Vagina (tissue), 1 donor: ENCODE measurements around the genes SPIN1 and GADD45G.

GRCh38 chr9:86948292-86949119, 1.2 kb upstream of the GAS1 start:
- PRO-cap: bidirectional peak, plus-strand start at chr9:86948750, minus-strand start at chr9:86948576
- RAMPAGE, long total RNA: start-site peak on the plus strand at chr9:86948680-86948725, 16 reads

DNA sequence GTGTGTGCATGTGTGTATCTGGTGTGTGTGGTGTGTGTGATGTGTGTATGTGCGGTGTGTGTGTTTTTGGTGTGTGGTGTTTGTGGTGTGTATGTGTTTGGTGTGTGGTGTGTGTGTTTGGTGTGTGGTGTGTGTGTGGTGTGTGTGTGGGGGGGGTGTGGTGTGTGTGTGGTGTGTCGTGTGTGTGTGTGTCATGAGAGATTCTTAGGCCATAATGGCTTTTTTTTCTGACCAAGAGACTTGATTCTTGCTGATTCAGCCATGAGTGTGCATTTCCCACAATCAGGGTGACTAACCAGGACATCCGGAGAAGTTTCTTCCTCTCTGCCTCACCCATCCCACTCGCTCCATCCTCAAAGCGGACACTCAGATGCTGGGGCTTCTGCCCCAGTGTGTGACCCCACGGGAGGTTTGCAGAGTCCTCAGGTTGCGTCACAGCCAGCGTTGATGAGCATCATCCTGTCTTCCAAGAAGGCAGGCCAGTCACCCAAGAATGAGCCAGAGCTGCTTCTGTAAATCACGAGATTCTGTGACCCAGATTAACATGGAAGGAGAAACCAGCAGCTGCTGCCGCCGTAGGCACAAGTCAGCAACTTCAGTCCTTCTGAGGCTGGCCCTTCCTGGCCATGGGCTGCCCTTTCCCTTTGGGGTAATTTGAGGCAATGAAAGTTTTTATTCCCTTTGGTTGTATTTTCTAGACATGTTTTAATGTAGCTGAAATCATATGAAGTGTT, 12.5 kb upstream of the CTSL start:
- PRO-cap: bidirectional peak, plus-strand start at position 537 of the sequence, minus-strand start at position 366 of the sequence
- RAMPAGE, long total RNA: no peak

DNA sequence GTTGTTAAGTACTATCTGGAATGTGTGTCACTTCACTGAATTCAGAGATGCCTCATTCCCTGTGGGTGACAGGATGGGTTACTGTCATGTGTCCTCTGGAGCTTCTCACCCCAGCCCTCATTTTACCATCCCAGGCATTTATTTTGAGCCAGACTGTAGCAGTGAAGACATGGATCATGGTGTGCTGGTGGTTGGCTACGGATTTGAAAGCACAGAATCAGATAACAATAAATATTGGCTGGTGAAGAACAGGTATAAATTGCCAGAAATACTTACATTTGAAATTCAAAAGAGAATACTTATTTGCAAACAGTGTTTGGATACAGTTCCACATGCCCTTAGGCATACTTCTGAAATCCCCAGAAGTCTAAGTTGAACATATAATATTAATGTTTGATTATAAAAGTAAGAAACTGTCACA, 4.3 kb downstream of the CTSL start:
- PRO-cap: no peak
- RAMPAGE, long total RNA: no peak

DNA sequence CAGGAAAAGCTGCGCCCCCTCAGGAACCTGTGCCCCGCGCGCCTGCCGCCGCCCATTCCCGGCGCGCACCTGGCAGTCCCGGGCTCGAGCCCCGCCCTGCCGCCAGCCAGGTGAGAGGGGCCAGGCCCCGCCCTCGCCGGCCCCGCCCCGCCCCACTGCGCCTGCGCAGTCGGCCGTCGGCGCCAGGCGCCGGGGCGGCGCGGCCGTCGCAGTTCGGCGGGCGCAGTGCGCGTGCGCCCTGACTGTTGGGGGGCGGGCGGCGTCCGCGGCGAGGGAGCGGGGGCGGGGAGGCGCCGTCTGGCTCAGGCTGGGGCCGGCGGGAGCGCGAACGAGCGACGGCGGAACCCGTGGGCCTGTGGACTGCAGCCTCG, at the start of gene SPIN1:
SPIN1 (plus strand) TSS at position 288 of the 371 bp plus-strand sequence.
- PRO-cap: bidirectional peak, plus-strand start at position 276 of the sequence, minus-strand start at position 135 of the sequence
- RAMPAGE, long total RNA: start-site peak on the plus strand centred at position 298 of the sequence, 67 bp wide, 583 reads

DNA sequence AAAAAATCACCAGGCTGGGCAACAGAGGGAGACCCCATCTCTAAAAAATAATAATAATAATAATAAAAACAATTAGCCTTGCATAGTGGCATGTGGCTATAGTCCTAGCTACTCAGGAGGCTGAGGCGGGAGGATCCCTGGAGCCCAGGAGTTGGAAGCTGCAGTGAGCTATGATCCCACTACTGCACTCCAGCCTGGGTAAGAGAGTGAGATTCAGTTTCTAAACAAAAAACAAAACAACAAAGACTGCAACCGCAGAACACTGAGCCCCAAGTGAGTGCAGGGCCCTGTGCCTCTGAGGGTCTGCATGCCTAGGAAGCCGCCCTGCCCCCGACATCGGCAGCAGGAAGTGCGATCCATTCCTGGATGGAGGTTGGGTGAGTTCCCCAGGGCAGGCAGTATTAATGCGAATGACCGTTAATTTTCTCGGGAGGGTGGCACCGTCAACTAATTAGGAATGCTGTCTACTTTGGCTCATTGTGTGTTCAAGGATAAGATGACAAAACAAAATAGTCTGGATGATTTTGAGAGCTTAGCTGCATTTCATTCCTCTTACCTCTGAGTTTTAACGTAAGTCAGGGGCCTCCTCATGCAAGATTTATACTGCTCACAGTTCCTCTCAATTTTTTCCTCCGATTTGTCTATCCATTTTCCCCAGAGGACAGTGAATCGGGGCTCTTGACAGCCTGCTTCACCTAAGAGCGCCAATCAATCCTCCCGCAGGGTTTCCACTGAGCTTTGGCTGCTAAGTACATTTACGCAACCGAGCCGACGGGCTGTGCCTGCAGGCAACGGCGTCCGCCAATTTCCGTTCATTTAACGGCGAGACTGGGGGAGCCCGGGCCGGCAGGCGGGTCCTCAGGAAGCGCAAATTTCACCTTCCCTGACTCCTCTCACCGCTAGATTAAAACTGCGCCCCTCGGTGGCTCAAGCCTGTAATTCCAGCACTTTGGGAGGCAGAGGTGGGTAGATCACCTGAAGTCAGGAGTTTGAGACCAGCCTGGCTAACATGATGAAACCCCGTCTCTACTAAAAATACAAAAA, 3.0 kb upstream of the NXNL2 start:
- PRO-cap: bidirectional peak, plus-strand start at position 815 of the sequence, minus-strand start at position 733 of the sequence
- RAMPAGE, long total RNA: no peak

- PRO-cap: no peak
- RAMPAGE, long total RNA: no peak
Observed at GRCh38 chr9:88651826-88652789, 117.1 kb downstream of the NXNL2 start.

DNA sequence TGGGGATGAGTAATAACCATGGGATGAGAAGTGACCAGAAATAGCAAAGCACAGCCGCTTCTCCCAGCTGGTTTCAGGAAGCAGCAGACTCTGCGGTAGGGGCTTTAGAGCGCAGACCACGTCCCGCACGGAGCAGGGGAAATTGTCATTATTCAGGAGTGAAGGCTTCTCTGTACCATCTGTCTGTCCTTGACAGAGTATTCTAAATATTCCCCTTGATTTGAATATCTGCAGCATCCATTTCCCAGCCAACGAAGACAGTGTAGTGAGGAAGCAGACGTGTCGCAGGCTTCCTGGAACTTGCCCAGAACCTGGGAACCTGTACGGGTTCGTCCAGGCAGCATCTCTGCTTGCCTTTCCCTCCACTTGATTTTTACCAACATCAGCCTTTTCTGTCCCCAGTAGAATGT, 159.7 kb downstream of the NXNL2 start:
- PRO-cap: unidirectional peak, plus-strand start at position 86 of the sequence
- RAMPAGE, long total RNA: no peak

DNA sequence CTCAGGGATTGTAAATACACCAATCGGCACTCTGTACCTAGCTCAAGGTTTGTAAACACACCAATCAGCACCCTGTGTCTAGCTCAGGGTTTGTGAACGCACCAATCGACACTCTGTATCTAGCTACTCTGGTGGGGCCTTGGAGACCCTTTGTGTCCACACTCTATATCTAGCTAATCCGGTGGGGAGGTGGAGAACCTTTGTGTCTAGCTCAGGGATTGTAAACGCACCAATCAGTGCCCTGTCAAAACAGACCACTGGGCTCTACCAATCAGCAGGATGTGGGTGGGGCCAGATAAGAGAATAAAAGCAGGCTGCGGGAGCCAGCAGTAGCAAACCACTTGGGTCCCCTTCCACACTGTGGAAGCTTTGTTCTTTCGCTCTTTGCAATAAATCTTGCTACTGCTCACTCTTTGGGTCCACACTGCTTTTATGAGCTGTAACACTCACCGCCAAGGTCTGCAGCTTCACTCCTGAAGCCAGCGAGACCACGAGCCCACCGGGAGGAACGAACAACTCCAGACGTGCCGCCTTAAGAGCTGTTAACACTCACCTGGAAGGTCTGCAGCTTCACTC, 28.0 kb upstream of the CKS2 start:
- PRO-cap: no peak
- RAMPAGE, long total RNA: no peak

DNA sequence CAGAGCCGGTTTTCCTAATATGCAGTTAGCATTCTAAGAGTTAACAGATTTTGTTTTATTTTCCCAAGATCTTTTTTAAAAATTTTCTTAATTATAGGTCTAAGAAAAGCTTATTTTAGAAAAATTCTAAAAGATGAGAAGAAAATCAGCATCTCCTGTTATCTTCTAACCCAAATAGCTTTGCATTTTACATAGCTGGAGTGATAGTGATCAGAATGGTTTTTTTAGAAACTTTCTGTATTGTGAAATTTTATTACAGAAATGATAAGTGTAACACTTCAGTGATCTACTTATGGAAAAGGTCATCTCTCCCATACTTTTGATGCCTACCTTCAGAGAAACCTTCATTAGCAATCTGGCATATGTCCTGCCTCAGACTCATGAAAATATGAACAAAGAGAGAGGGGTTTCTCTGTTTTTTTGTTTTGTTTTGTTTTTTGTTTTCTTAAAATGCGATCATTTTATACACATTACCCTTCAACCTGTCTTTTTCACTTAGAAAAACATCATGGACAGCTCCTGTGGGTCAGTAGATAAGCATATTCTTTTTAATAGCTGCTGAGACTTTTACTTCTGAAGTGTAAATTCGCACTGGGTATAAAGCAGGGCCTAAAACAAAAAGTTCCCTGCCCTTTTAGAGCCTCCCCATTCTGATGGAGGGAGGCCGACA, 18.9 kb downstream of the SECISBP2 start:
- PRO-cap: no peak
- RAMPAGE, long total RNA: start-site peak on the plus strand centred at position 555 of the sequence, 204 bp wide, 27 reads

DNA sequence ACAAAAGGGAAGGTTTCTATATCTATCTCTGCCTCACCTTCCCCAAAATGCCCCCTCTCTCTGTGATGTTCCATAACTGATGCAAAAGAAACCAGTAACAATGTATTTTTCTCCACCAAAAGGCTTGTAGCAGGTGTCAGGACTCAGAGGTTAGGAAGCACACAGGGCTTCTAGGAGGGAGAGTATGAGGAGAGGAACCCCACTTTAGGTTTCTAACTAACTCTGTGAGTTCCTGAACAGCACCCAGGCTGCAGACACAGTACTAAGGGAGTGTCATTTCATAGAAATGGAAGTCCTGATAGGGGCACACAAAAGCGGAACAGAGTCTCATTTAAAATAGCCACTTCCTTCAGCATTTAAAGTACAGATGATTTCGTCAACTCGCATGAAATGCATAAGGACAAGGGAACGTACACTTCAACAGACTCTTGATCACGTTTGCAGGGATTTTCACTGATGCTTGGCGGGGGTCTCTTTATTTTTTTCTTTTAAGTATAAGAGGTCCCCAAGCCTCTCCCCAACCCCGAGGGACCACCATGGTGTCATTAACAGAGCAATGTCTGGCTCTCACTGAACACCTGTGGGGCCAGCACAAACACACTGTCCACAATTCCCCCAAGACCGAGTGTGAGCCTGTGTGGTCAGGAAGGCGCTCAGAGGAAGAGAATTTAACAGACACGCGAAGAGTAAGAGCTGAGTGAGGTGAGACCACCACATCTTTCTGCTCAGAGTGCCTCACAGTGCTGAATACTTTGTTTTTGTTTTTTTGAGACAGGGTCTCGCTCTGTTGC, 82.2 kb downstream of the SECISBP2 start:
- PRO-cap: unidirectional peak, plus-strand start at position 388 of the sequence
- RAMPAGE, long total RNA: no peak

GRCh38 chr9:89418493-89419346, 79.2 kb downstream of the SEMA4D start:
- PRO-cap: no peak
- RAMPAGE, long total RNA: no peak

DNA sequence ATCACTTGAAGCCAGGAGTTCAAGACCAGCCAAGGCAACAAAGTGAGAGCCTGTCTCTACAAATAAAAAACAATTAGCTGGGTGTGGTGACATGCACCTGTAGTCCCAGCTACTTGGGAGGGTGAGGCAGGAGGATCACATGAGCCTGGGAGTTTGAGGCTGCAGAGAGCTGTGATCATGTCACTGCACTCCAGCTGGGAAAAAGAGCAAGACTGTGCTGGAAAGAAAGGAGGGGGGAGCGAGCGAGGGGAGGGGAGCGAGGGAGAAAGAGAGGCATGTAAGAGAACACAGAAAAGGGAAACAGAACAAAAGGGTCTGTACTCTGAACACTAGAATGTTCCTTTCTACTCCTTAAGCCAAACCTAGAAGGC, 35.2 kb downstream of the SEMA4D start:
- PRO-cap: no peak
- RAMPAGE, long total RNA: no peak

GRCh38 chr9:89507566-89508033, 9.7 kb upstream of the SEMA4D start:
- PRO-cap: no peak
- RAMPAGE, long total RNA: no peak

DNA sequence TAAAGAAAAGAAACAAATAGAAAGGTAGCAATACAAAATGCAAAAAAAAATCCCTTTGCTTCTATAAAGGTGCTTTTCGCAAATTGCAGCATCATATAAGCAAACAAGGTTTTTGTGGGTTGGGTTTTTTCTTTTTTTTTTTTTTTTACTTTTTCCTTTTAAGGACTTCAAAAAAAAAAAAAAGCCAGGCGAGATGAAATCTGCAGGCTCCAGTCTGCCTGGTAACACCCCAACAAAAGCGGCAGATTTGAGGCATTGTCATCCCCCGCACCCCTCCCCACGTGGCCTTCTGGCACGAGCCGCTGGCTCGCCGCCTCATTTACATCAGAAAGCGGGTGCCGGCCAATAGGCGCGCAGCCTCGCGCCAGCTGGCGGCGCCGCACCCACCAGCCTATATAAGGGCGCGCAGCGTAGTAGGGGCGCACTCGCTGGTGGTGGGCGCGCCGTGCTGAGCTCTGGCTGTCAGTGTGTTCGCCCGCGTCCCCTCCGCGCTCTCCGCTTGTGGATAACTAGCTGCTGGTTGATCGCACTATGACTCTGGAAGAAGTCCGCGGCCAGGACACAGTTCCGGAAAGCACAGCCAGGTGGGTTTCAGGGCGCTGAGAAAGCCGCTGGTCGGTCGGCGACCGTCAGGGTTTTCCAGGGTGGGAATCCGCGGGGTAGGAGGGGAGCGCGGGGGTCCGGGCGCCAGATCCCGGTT, at the start of gene GADD45G:
GADD45G (plus strand) TSS at position 422 of the 700 bp plus-strand sequence.
- PRO-cap: unidirectional peak, plus-strand start at position 422 of the sequence
- RAMPAGE, long total RNA: start-site peak on the plus strand centred at position 420 of the sequence, 6 bp wide, 59 reads

DNA sequence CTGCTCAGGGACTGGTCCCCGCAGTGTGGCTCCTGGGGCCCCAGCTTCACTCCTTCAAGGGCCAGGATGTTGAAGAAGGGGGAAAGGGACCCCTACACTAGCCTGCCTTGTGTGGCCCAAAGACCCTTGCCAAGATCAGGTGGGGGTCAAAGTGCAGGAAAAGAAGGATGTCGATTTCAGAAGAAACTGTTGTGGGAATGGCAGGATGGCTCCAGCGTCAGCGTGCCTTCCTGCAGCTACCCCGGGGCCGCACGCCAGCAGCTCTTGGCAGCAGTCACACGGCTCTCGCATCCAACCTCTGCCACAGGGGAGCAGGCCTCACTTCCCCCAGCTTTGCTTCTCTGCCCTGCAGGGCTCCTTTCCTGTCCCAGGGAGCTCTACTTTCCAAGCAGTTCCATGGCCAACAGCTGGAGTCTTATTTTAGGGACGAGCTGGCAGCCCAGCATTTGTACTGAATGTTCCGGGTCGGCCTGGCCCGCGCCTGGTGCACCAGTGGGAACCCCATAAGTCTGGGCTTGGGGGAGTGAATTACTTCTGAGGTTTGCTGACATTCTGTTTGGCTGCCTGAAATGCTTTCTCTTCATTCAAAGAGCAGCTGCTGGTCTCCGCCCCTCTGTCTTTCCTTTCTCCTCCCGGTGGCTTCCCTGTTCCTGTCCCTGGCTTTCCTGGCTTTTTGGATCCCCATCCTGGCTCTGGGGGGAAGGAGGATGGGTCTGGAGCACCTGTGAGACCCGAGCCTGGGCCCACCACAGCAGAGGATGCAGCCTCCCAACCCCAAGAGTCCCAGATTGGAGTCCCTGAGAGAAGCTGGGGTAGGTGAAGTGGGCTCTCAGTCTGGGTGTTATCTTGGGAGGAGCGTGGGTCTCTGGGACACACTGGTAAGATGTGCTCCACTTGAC, 34.6 kb downstream of the GADD45G start:
- PRO-cap: bidirectional peak, plus-strand start at position 583 of the sequence, minus-strand start at position 299 of the sequence
- RAMPAGE, long total RNA: start-site peak on the plus strand centred at position 606 of the sequence, 95 bp wide, 13 reads

DNA sequence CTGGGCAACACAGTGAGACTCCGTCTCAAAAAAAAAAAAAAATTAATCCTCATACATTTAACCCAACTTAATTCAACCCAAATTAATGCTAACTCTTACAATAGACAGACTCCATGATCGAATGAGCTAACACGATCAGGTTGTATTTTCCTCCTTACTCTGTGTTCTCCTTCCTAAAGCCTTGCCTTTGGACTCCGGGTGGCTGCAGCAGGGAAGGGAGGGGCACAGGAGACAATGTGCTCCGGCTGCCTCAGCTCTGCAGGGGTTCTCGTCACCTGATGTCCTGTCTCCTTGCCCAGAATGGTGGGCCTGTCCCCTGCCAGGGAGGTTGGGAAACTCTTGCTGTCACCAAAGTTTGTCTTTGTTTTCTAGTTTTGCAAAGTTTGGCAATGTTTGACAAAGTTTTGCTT, 49.1 kb downstream of the GADD45G start:
- PRO-cap: no peak
- RAMPAGE, long total RNA: no peak

DNA sequence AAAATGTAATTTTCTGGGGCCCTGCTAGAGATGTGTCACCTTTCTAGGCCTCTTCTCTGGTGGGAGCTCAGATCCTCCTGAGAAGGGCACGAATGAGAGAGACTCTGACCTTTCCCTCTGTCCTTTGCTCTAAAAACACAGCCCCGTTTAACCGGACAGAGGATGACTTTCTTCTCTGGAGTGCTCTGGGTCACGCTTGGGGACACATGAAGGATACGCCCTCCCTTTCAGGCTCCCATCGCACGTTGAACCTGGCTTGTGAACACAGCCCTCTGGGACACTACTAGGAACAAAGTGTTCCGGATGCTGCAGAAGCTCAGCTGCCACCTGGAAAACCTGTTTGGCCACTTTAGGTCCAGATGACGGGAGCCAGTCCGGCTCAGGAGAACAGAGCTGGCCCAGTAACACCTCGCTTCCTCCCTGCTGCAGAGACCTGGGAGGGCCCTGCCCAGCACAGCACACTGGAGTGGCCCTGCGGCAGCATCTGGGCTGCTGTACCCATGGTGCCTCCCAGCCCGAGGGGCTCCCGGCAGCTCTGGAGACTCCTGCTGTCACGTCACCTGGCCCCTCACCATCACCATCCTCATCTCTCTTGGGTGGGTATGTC, 60.1 kb downstream of the GADD45G start:
- PRO-cap: no peak
- RAMPAGE, long total RNA: no peak

DNA sequence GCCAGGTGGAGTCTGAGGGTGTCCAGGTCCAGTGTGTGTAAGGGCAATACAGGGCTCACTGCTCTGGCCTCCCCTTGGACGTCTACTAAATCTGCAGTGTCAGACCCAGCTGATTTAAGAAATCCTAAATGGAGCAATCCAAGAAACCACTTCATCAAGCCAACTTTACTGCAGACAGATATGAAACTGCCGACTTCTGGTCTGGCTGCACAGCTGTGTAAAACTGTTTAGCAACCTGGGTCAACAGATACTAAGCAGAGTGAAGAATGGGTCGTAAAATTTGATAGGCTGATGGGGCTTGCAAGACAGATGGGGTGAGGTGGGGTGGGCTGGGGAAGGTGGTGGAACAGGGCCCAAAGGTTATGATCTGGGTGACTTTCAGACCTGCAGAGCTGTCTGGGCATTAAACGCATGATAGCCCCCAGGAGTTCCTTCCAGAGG, 116.5 kb downstream of the GADD45G start:
- PRO-cap: no peak
- RAMPAGE, long total RNA: no peak

DNA sequence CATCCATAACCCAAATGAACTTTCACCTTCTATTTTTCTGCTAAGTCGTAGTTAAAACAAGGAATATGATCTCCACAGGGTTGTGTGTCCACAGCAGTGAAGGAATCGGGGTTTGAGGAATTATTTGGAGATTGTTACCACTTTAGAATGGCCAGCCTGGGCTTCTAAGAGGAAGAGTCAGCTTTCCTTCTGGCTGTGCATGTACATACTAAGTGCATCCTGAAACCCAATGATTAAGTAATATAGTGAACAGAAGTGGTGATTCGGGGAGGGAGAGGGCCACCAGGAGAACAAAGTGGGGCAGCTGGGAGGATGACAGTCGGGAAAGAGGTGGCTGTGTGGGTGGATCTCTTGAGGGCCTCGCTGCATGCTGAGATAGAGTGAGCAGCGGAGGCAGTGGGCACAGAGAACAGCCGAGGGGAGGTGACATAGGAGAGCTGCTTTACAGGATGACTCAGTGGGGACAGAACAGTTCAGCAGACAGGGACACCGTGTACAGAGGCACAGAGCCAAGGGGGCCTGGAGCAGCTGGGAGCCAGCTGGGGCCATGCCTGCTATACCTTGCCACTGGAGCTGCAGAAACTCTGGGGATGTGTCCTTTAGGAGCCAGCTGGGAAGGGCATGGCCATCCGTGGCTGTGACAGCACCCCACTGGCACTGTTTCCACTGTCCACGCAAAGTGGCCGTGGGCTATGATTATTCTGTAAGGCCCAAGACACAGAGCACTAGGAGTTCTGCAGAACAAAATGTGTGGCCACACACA, 273.8 kb downstream of the GADD45G start:
- PRO-cap: no peak
- RAMPAGE, long total RNA: no peak

- PRO-cap: no peak
- RAMPAGE, long total RNA: no peak
Observed at GRCh38 chr9:89923759-89924559, 319.1 kb downstream of the GADD45G start.